Right cardiac atrium (tissue), 1 donor: ENCODE data around the genes MICU1 and DUSP29.

DNA sequence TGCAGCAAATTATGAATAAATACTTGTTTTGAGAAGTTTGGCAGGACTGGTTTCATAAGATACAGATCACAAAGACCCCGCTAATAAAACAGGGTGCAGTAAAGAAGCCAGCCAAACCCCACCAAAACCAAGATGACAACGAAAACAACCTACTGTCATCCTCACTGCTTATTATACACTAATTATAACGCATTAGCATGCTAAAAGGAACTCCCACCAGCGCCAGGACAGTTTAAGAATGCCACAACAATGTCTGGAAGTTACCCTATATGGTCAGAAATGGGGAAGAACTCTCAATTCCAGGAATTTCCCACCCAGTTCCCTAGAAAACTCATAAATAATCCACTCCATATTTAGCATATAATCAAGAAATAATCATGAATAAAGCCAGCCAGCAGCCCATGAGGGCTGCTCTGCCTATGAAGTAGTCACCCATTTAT is 20.8 kb downstream of the MICU1 start:
- PRO-cap, result no peak

- PRO-cap, result bidirectional peak, plus-strand start at chr10:72626275, minus-strand start at chr10:72626059
Measured at GRCh38 chr10:72625843-72626584, at the start of gene MICU1. Gene MICU1, minus strand, starts transcription at chr10:72626079.

DNA sequence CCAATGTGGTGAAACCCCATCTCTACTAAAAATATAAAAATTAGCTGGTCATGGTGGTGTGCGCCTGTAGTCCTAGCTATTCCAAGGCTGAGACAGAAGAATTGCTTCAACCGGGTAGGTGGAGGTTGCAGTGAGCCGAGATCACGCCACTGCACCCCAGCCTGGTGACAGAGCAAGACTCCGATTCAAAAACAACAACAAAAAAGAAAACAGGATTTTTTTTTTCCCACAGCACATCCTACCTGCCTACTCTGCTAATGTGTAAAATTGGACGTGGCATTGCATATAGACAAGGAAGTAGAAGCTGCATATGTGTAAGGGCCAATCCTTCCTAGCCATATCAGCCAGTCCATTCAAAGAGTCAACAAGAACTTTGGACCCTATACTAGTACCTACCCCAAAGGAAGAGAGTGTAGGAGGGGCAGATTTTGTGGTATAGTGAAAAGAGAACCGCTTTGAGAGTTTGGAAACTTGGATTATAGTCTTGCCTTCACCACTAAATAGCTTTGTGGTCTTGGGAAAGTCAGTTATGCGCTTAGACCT is 12.2 kb upstream of the MCU start:
- PRO-cap, result no peak

DNA sequence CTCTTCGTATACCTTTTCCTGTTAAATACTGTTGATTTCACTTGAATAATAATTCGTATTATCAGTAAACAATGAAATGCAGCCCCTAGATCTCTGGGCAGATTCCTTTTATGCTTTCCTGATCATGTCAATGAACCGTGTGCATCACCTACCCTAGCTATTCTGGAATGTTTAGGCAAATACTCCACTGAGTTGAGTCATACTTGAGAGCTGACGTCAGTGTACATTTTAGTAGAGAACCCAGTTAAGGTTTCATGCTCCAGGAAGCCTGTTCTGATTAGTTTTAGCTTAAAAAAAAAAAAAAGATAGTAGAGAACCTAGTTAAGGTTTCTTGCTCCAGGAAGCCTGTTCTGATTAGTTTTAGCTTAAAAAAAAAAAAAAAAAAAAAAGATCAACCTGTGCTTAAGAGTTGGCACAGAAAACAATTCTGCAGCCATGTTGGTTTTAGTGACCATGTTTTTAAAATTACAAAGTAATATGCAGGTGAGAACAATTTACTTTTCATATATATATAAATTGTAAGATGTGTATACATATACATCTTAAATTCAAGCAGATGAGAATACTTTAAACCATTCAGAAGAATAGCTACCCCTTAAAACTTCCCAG is 3.7 kb upstream of the MCU start:
- PRO-cap, result no peak

- PRO-cap, result no peak
Measured at GRCh38 chr10:72847841-72848428, 45.6 kb upstream of the OIT3 start.

- PRO-cap, result no peak
Measured at GRCh38 chr10:73234601-73235669, 12.1 kb downstream of the DNAJC9 start.

DNA sequence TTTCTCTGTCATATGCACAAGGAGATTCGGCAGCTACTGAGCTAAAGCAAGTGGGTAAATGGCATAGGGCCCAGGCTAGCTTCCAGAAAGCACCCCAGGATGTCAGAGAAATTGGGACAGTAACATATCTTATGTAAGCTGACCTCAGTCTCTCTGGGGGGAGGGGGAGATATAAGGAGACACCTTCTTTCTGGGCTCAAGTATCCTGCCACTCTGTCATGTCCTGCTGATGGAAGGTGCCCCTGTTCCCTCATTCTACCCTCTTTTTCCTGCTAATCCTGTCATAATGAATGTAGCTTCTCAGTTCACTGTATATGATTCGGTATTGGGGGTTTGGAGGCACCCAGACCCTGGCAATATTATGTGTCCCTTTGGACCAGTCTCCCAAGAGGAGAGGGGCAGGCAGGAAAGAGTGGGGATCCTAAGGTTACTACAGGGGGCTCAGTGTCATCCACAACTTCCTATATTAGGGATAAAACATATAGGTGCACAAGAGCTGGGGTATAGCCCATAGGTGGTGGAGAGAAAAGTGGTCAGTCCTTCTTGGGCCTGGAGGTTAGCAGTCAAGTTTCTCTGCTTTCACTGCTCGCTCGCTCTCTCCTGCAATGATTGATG is 918 bp upstream of the FUT11 start:
- PRO-cap, result no peak

- PRO-cap, result no peak
Measured at GRCh38 chr10:73800443-73801436, 10.7 kb downstream of the NDST2 start.

DNA sequence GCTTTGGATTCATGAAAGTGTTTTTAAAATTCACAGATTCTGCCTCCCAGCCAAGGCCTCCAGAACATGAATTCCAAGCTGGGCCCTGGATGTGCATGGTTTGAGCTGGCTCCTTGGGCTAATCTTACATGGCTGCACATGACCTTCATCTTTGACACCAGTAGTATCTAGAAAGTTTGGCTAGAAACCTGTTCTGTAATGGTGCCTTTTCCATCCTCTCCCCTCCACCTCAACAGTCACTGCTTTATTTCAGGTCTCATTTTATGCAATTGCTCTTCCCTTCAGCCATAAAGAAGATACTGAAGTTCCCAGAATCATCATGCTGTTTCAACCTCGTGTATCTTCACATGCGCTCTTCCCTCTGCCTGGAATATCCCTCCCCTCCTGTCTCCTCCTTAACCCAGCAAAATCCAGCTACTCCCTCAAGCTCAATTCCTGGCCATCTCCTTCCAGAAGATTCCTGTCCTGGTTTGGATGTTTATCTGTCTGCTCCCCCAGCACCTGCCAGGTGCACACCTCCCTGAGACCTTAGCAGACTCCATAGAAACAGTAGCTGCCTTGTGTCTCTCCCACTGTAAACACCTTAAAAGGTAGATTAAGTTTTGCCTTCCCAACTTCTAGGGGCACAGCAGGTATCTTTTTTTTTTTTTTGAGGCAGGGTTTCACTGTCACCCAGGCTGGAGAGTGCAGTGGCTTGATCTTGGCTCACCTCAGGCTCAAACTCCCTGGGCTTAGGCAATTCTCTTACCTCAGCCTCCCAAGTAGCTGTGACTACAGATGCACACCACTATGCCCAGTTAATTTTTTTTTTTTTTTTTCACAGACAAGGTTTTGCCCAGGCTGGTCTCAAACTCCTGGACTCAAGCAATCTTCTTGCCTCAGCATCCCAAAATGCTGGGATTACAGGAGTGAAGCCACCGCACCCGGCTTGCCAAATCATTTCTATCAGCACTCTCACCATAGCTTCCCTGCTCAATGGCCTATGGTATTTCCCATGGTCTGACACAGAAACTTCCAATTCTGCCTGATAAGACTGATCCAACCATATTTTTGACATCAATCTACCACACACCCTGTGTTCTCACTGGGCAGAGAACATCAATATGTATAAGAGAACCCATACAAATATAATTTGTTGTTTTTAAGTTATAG is 23.6 kb upstream of the NDST2 start:
- PRO-cap, result no peak

DNA sequence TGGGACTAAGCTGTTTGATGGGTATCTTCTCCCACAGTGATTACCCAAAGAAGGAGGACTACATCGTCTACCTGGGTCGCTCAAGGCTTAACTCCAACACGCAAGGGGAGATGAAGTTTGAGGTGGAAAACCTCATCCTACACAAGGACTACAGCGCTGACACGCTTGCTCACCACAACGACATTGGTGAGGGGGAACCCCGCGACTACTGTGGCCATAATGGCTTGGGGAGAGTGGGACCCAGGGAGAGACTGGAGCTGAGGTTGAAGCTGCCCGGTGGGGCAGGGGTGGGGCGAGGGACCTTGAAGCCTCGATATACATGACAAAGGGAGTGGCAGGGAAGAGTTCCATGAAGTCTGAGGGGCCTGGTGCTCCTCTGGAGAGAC is 3.0 kb downstream of the PLAU start:
- PRO-cap, result no peak

DNA sequence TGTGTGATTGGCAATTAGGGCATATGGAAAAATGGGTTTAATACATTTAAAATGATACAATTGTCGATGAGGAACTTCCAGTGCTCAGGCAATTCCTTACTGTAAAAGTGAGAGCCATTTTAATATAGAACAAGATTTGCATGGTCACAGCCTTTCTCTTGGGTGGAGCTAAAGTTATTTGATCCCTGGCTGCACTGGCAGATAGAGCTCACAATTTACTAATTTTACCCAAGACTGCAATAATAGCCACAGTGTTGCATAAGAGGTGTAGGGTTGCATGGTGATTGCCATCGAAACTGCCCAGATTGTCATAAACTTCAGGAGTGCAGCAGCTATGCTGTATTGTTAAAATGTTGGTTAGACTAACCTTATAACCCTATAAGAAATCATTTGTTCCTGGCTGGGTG is 49.9 kb downstream of the VCL start:
- PRO-cap, result no peak

- PRO-cap, result no peak
Measured at GRCh38 chr10:74819259-74819458, 7.2 kb upstream of the KAT6B start.

DNA sequence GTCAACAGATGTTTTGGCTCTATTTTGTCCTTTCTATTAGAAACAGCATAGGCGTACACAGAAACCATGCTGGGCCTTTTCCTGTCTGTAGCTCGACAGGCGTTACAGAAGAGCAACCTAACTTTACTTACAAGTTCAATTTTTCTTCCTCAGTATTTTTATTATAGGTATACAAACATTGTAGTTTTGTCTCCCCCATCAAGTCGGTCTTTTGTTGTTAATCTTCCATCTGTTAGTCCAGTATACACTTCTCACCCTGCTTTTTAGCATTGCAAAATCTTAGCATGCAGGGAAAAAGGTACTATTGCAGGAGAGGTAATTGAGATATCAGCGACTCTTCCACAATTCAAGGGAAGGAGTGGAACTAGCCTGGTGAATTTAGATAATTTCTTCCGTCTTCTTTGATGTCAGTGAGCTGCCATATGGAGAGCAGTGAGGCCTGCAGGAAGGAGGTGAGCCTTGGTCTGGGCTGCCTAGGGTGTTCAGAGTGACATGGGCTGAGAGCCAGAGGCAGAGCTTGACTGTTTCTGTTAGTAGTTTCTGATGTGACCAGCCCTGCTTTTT is 28.5 kb downstream of the KAT6B start:
- PRO-cap, result no peak

GRCh38 chr10:74881280-74881520 is 54.8 kb downstream of the KAT6B start:
- PRO-cap, result no peak

DNA sequence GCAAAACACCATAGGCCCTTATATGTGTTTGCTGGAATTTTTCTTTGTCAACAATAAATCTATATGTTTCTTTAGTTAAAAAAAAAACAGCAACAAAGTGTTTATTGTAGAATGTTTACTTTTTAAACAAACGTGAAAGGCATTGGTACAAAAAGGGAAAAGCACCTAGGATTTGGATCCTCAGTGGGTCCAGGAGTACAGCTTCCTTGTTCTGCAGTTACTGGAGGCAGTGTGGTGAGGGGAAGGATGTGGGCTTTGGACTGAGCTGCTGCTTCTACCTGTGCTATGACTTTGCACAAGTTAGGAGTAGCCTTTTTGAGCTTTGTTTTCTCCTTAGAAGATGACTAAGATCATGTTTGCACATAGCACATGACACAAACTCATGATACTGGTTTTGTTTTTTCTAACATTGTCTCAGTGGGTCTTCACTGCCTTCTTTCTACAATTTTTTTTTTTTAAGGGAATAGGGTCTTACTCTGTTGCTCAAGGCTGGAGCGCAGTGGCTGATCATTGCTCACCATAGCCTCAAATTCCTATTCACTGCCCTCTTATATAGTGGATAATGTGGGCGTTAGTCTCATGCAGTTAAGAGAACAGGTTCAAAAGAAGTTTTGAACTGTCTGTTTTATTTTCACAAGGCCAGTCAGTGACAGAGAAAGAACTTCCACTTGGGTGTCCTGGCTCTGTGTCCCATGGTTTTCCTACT is 71.8 kb downstream of the KAT6B start:
- PRO-cap, result no peak

GRCh38 chr10:75020341-75021065 is 52.9 kb downstream of the DUSP29 start:
- PRO-cap, result no peak

DNA sequence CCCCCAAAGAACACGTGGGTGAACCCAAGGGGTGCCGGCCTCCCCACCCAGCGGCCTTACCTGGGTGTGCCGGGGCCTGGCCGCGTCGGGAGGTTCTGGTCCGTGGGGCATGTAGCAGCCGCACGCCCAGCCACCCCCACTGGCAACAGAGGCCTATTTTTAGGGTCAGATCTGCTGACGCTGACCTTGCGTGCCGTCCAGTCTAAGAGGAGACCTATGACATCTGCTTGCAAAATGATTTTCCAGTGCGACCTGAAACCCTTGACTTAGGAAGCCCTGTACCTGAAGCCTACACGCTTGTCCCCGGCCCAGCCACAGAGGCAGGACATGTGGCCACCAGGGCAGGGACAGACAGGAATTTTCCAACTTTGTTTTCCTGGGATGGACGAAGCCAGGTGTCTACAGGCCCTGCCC is at the start of gene DUSP29:
Gene DUSP29 (minus strand): TSS at position 134 of the 414 bp plus-strand sequence.
- PRO-cap, result no peak

DNA sequence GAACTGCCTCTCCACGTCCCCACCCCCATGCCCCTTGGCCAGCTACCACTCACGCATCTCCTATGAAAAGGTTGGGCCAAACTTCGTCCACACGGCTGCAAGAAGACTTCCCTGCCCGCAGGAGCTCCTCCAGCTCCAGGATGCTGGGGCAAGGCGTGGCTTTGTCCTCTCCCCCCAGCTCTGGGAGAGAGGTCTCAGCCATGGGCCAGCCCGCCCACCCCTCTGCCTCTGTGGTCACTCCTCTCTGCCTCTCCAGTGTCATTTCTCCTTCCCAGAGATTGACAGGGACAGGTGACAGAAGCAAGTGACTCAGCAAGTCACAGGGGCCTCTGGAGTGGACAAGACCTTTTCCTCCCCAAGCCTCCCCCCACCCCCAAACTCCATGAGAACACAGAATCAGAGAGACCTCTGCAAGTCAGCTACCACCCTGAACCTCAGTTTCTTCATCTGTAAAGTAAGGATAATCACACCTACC is 2.5 kb upstream of the SAMD8 start:
- PRO-cap, result no peak

GRCh38 chr10:75156058-75156742 is 44.7 kb downstream of the SAMD8 start:
- PRO-cap, result no peak

DNA sequence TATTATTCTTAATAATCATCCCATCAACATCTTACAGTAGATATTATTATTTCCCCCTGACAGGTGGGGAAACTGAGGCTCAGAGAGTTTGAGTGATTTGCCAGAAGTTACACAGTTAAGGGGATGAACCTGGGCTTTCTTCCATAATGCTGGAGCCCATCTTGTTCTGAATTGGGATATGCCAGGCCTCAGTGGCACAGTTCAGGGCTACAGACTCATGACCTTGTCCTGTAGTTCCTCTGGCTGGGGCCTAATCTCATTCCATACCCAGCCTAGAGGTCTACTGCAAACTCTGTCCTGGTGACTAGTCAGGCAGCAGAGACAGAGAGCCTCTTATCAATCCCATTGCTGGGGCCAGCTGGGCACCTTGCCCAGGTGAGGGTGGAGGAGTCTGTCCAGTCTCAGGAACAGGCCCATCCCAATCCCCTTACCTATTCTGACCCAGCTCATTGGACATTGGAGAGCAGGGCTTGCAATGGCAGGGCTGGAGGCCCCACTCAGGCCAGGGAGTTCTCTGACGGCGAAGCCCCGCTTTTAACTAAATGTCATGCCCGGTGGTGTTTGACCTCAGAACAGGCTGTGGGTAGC is 28.0 kb upstream of the COMTD1 start:
- PRO-cap, result no peak